ENCODE results near the gene PKD2.

- PRO-cap, 2 experiments: no peak in any of the 2 experiments
These were observed 92.1 kb upstream of the MAPK10 start for GRCh38 chr4:86452008-86452278.

DNA sequence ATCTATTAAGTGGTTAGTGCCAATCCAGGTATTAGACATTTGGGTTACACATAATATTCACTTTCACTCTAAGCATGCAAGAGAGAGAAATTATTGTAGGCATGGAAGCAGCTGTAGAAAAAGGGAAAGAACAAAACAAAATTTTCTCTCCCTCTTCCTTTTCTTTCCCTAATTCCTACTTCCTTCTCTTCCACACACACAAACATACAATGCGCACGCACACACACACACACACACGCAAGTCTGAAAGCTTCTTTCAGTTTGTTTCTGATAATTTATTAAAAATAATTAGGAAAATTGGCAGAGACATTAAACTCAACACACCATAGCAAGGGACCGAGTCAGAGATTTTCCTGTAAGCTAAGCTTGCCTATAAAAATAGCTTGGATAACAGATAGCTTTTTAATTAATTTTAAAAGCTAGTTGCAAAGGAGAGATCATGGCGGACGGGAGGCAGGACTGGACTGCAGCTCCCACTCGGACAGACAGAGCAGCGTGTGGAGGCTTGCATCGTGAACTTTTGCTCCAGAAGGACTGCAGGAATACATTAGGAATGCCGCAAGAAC is 92.5 kb upstream of the MAPK10 start:
- PRO-cap, 2 experiments: no peak in any of the 2 experiments

GRCh38 chr4:86452870-86453913 is 93.3 kb upstream of the MAPK10 start:
- PRO-cap, 2 experiments: no peak in any of the 2 experiments

GRCh38 chr4:86847647-86848651 is 1.2 kb downstream of the SLC10A6 start:
- PRO-cap, 2 experiments: no peak in any of the 2 experiments

DNA sequence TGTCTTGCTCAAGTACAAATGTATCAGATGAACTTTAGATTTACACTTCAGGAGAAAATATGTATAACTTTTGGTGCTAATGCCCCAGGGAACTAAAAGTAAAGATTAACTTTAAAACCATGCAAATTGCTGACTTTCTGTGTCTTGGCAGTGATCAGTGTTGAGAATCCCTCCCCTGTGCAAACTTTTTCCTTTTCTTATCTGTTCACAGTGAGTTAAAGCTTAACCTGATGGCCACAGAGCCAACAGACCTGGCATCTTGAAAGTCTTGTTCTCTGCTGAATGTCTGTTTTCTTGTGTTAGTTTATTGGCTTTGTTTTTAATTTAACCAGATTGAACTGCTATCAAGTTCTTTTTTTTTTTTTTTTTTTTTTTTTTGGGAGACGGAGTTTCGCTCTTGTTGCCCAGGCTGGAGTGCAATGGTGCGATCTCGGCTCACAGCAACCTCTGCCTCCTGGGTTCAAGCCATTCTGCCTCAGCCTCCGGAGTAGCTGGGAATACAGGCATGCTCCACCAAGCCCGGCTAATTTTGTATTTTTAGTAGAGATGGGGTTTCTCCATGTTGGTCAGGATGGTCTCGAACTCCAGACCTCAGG is 78.0 kb downstream of the AFF1 start:
- PRO-cap, 2 experiments: peak in 1 of 2 experiments; most common minus-strand start position 162 of the sequence (in 1)

DNA sequence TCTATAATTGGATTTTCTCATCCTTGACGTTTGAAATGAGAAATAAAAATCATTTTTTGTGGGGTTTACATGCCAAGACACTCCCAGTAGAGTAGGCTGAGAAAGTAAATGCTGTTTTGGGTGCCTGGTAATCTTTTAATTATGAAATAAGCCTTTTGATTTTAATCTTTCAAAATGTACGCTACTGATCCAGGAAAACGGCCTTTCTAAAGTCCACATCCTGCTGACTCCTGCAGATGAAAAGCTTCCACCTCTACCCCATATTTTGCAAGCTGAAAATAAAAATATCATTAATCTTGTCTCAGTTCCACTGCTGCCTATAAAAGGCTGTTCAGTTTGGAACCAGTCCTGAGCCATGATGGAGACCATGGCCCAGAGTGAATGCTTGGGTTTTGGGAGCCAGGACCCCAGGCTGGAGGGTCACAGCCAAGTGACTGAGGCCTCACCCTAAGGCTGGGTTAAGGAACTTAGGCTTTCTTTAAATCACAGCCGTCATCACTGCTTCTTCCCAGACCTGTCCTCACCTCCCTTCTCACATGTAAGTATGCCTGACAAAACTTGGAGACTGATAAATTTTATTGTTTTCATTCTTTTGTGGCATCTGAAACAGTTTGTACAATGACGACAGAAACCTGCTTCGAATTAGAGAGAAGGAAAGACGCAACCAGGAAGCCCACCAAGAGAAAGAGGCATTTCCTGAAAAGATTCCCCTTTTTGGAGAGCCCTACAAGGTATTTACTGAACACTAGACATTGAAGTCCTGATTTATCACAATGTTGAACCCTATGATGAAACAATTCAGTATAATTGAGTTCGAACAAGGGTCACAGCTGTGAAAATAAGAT is 111.0 kb downstream of the AFF1 start:
- PRO-cap, 2 experiments: no peak in any of the 2 experiments

- PRO-cap, 2 experiments: no peak in any of the 2 experiments
These were observed 122.9 kb downstream of the AFF1 start for GRCh38 chr4:87057781-87058032.

- PRO-cap, 2 experiments: no peak in any of the 2 experiments
These were observed 69.1 kb downstream of the KLHL8 start for GRCh38 chr4:87151443-87151677.

DNA sequence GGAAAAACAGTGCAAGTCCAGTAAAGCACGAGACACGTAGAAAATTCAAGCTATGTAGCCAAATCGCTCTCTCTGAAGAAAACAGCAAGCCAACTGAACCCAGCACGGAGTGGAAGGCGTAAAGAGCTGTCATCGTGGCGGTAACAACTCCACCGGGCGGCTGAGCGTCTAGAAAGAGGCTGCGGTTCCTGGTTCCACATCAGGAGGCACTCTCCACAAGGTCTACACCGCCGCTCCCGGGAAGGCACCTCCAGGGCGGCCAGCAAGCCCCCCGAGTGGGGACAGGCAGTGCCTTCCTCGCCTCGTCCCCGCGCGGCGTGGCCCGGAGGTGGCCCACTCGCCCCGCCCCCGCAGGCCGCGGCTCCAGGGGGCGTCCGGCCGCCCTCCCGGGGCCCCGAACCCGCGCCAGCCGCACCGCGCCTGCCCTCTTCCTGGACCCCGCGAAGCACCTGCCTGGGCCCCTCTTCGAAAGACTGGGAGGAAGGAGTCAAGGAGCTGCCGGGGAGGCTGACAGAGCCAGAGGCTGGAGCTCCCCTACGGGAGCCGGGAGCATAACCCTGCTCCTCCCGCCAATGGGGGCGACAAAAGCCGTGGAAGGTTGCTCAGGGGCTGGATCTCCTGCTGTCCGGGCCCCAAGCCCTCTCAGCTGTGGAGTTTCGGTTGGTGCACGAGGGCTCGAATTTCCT is 689 bp downstream of the KLHL8 start:
- PRO-cap, 2 experiments: no peak in any of the 2 experiments

DNA sequence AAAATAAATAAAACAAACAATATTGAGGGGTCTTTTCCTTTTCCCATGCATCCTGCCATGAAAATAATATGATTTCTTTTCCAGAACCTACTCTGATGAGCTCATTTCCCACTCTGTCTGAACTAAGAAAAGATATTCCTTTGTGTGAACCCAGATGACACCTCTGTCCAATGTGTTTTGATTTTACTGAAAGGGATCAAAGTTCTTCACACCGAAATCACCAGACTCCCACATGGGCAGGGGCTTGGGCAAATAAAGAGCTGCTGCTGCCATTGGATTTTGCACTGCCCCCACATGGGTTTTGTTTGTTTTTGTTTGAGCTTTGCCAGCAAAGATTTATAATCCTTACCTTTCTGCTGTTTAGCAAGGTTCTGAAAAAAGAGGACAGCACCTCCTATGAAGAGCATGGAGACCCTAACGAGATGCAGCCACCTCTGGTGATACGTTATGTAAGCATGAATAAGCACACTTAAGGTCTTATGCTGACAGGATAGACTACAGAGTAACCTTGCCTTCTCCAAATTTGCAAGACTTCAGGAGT is 44.4 kb downstream of the HSD17B13 start:
- PRO-cap, 2 experiments: no peak in any of the 2 experiments

DNA sequence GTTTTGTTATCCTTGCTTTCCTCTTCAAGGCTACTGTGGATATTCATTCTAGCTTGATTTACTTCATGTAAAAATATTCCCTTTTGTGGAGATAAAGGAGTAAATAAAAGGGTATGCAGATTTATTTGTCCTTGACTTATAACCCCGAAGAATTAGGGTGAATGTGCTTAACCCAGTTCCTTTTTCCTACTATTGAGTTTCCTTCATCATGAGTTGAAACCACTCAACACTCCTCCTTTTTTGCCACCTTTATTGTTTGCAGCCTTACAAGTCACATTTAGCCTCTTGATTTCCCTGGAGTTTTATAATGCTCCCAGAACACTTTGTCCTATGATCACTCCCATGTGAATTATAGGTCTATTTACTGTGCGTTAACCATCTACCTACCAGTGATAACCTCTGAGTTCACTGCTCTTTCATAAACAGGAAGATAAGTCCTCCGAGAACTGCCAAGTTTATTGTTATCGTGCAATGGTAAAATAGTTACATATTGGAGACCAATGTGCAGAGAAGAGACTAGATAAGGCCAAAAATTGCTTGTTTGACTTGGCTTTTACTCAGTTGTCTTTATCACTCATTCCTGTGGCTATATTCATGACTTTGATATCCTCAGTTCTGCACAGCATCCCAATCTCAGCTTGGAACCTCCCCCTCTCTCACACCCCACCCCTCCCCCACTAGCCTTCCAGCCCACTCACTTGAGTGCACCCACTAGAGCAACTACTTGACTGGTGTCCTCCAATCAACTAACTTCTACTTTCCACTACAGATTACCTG is 13.0 kb upstream of the NUDT9 start:
- PRO-cap, 2 experiments: no peak in any of the 2 experiments

DNA sequence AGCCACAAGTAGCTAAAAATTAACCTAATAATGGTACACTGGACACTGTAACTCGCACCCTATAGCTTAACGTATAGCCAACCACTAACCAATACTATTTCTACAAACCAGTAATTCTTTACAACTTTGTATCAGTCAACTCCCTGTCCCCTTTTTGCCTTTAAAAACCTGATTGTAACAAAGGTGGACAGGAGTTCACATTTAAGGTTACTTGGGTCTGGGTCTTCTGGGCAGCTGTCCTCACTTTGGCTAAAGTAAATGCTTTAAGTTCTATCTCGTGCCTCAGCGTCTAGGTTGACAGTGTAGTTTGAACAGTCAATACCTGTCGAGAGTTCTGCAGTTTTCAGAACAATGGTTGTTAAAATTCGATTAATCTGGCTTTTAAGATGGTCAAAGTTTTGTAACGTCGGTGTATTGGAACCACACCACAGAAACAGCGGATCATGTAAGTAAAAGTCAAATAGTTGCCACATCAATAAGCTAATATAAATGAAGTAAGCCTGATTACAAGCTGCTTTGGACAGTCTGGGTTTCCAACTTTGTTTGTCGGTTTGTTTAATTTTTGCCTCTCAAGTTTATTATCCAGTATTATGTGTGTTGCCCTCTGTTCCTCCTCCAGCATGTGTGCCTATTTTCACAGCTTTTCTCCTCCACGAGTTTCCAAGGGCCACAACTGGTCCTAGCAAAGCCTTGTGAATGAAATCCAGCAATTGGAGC is 1.5 kb upstream of the NUDT9 start:
- PRO-cap, 2 experiments: no peak in any of the 2 experiments

GRCh38 chr4:87516819-87517179 is 12.4 kb downstream of the SPARCL1 start:
- PRO-cap, 2 experiments: no peak in any of the 2 experiments

GRCh38 chr4:87679662-87680255 is 29.7 kb downstream of the DMP1 start:
- PRO-cap, 2 experiments: no peak in any of the 2 experiments

GRCh38 chr4:87716221-87716932 is 66.3 kb downstream of the DMP1 start:
- PRO-cap, 2 experiments: no peak in any of the 2 experiments

- PRO-cap, 2 experiments: no peak in any of the 2 experiments
These were observed 32.6 kb downstream of the MEPE start for GRCh38 chr4:87865168-87865874.

GRCh38 chr4:87892213-87892790 is 59.5 kb downstream of the MEPE start:
- PRO-cap, 2 experiments: no peak in any of the 2 experiments

GRCh38 chr4:88007168-88007819 is at the start of gene PKD2:
PKD2 (plus strand) TSS chr4:88007635.
- PRO-cap, 2 experiments: peak in 2 of 2 experiments; most common plus-strand start chr4:88007635 (in 2)

- PRO-cap, 2 experiments: no peak in any of the 2 experiments
These were observed 10.3 kb downstream of the PKD2 start for GRCh38 chr4:88017477-88018298.

DNA sequence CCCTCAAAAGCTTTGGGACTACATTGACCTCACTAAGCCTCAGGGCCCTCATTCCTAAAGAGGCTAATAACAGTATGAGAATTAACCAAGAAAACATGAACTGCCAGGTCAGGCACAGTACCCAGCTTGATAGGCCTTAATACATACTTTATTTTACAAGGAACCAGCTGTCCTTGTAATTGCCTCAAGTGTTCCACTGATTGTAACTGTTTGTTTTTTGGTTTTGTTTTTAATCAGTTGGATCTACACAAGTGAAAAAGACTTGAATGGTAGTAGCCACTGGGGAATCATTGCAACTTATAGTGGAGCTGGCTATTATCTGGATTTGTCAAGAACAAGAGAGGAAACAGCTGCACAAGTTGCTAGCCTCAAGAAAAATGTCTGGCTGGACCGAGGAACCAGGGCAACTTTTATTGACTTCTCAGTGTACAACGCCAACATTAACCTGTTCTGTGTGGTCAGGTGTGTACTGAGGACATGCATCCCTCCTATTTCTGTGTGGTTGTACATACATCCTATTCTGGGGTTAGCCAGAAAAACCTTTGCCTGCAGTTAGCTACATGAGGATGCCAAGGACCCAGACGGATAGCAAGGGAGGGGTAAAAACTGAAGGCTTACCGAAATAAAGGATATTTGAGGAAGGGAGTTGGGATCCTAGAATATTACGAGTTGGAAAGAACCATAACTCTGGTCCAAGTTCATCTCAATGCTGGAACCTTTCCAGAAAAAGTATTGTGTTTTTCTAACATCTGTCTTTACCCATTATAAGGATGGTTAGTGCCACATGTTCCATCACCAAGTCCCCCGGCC is 35.8 kb downstream of the PKD2 start:
- PRO-cap, 2 experiments: no peak in any of the 2 experiments